ENCODE measurements around a stretch of chr2.

GRCh38 chr2:137942244-137943242 is 21.7 kb upstream of the HNMT start:
- RRBS: no CpG with 5 or more reads among the region's 5 CpGs

GRCh38 chr2:138275409-138275774 is 226.2 kb upstream of the SPOPL start:
- RRBS: no CpG with 5 or more reads among the region's 2 CpGs

GRCh38 chr2:138502800-138503076 is 1.2 kb downstream of the SPOPL start:
- RRBS: no CpG with 5 or more reads among the region's 1 CpG

- RRBS: no CpG with 5 or more reads among the region's 2 CpGs
These were observed 3.1 kb downstream of the SPOPL start for GRCh38 chr2:138504464-138505197.

DNA sequence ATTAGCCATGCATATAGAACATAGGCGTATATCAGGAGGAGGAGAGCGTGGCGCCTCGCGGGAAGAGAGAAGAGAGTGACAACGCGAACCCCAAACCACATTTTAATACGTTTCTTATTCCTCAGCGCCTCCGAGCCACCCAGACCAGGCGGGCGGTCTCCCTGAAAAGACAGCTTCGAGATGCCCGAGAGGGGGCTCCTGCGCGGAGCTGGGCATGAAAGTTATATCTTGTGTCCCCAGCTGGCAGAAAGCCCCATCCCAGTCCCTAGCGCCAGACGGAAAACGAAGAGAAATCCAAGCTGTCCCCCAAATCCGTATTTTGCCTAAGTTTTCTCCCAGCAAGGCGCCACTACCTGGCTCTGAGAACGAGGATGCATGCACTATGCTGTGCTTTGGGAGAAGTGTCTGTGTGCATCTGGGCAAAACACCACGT is 816 bp downstream of the NXPH2 start:
- RRBS: no CpG with 5 or more reads among the region's 23 CpGs

GRCh38 chr2:140785727-140786336 is 1345.0 kb downstream of the LRP1B start:
- RRBS: no CpG with 5 or more reads among the region's 4 CpGs

DNA sequence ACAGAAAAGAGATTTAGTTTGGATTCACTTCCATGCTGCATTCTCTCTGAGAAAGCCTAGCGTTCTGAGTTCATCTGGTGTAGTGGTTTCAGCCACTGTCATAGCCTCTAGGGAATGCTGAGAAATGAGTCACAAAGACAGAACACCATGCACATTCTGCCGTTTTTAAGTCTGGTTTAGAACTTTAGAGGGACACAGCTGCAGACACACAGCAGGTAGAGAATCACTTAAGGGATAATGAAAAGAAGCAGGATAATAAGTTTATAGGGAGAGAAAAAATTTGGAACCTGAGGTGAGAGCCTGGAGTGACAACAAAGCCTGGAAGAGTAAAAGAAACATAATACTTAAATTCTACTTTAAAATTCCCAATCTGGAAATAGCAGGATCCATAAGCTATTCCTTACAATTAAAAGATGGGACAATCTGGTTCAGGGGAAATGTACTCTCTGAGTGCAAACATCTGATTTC is 93.6 kb downstream of the LRP1B start:
- RRBS: no CpG with 5 or more reads among the region's 2 CpGs

DNA sequence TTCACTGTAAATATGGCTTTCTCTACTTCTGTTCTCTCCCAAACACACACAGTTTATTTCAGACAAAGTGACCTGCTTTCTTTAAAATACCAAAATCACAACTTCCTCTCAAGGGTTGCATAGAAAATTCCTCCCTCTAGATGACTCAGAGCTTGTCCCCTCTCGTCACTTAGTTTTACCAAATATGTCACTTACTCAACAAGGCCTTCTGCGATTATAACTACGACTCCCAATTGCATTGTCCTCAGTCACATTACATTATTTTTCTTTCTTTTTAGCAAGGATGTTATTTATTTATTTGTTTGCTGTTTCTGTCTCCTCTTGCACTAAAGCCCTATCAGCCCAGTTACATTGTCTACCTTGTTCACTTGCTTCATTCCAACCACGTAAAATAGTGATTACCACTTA is 9.4 kb downstream of the LRP1B start:
- RRBS: no CpG with 5 or more reads among the region's 4 CpGs

DNA sequence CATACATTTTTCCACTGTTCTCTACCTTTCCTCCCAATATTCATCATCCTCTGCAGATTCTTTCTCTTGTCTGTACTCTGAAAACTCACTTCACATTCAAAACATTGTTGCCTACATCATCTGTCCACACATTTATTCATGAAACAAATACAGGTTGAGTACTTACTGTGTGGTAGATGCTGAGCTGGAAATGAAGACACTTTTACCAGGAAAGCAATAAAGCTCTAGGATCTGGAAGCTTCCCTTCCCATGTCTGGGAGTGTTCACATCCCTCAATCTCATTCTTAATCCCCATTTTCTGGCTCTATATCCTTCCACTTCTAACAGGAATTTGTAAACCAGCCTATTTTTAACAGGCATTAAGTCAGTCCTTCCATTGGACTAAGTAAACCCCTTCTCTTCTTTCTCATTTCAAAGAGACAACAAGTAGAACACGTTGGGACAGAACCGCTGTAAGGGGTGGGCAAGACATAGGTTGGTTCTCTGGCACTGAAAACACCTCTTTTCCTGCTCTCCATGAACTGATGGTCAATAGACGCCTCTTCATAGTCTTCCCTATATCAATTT is 589.5 kb downstream of the ARHGAP15 start:
- RRBS: no CpG with 5 or more reads among the region's 3 CpGs

GRCh38 chr2:144507275-144508109 is 12.4 kb downstream of the ZEB2 start:
- RRBS: no CpG with 5 or more reads among the region's 8 CpGs

GRCh38 chr2:144508110-144509018 is 11.6 kb downstream of the ZEB2 start:
- RRBS: no CpG with 5 or more reads among the region's 16 CpGs

- RRBS: no CpG with 5 or more reads among the region's 4 CpGs
These were observed 77.5 kb upstream of the ZEB2 start for GRCh38 chr2:144597369-144597896.

- RRBS: no CpG with 5 or more reads among the region's 8 CpGs
These were observed 147.9 kb upstream of the ZEB2 start for GRCh38 chr2:144667862-144668248.

DNA sequence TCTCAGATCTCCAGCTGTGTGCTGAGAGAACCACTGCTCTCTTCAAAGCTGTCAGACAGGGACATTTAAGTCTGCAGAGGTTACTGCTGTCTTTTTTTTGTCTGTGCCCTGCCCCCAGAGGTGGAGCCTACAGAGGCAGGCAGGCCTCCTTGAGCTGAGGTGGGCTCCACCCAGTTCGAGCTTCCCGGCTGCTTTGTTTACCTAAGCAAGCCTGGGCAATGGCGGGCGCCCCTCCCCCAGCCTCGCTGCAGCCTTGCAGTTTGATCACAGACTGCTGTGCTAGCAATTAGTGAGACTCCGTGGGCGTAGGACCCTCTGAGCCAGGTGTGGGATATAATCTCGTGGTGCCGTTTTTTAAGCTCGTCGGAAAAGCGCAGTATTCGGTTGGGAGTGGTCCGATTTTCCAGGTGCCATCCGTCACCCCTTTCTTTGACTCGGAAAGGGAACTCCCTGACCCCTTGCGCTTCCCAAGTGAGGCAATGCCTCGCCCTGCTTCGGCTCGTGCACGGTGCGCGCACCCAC is 383.1 kb upstream of the ZEB2 start:
- RRBS: no CpG with 5 or more reads among the region's 23 CpGs

GRCh38 chr2:146540402-146541187 is 1304.2 kb upstream of the ACVR2A start:
- RRBS: no CpG with 5 or more reads among the region's 4 CpGs

DNA sequence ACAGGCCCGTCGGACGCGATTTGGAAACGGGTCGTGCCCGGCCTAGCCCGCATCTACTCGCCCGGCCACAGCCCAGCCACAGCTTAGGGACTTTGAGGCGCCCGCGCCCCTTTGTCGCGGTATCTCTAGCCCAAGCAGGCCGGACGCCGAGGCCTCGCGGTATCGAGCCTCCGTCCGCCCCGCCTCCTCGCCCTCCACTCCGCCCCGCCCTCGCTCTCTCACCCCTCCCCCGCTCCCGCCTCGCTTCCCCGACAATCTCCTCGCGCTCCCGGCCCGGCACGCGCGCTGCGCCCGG is 775 bp upstream of the ACVR2A start:
- RRBS: 7% methylated on average over 4 of the region's 41 CpGs

GRCh38 chr2:147896015-147896596 is 51.3 kb downstream of the ACVR2A start:
- RRBS: no CpG with 5 or more reads among the region's 4 CpGs

GRCh38 chr2:148264356-148265012 is 243.6 kb downstream of the MBD5 start:
- RRBS: no CpG with 5 or more reads among the region's 1 CpG

- RRBS: no CpG with 5 or more reads among the region's 4 CpGs
These were observed 1.6 kb upstream of the EPC2 start for GRCh38 chr2:148642766-148643454.

Measured in GM19239 (cell line).